Cerebral cortex (tissue), 2 donors: ENCODE measurements around a stretch of chr4.

GRCh38 chr4:1815448-1815927 lies 22.4 kb downstream of the FGFR3 start:
- PRO-cap, 2 experiments = no peak in any of the 2 experiments

- PRO-cap, 2 experiments = peak in 1 of 2 experiments; most common plus-strand start chr4:1841646 (in 1)
Observed at GRCh38 chr4:1841507-1841773, 14.5 kb downstream of the LETM1 start.

GRCh38 chr4:1869943-1870365 lies 1.2 kb upstream of the NSD2 start:
- PRO-cap, 2 experiments = no peak in any of the 2 experiments

DNA sequence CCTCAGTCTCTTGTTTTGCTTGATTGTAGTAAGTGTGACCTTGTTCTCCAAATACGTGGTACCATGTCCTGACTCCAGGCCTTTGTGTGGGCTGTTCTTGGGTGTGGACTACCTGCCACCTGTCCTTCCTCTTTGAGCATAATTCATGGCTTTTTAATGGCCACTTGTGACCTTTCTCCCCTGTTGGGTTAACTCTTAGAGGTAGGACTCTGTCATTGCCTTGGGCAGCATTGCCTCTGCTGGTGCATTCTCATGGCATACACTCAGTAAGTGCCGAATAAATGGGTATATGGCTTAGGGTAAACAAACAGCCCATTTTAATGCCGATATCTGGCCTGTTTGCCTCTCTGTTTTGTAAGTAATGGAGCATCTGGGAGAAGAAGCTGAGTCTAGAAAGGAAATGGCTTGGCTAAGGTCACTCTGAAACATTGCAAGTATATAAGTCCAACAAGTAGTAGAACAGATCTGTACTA lies 3.1 kb downstream of the NSD2 start:
- PRO-cap, 2 experiments = no peak in any of the 2 experiments

DNA sequence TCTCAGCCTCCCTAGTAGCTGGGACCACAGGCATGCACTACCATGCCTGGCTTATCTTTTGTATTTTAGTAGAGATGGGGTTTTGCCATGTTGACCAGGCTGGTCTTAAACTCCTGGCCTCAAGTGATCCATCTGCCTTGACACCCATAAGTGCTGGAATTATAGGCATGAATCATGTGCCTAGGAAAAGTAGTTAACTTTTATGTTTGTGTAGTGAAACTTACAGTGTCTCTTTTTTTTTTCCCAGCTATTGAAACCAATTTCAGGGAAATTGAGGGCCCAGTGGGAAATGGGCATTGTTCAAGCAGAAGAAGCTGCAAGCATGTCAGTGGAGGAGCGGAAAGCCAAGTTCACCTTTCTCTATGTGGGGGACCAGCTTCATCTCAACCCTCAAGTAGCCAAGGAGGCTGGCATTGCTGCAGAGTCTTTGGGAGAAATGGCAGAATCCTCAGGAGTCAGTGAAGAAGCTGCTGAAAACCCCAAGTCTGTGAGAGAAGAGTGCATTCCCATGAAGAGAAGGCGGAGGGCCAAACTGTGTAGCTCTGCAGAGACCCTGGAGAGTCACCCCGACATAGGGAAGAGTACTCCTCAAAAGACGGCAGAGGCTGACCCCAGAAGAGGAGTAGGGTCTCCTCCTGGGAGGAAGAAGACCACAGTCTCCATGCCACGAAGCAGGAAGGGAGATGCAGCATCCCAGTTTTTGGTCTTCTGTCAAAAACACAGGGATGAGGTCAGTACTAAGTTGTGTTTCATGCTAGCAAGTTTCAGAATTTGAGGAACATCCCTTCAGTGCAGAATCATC lies 46.9 kb downstream of the NSD2 start:
- PRO-cap, 2 experiments = no peak in any of the 2 experiments

GRCh38 chr4:1987255-1988304 lies 21.2 kb downstream of the NELFA start:
- PRO-cap, 2 experiments = no peak in any of the 2 experiments

- PRO-cap, 2 experiments = no peak in any of the 2 experiments
Observed at GRCh38 chr4:2201143-2201515, 40.8 kb downstream of the HAUS3 start.

GRCh38 chr4:2261655-2261898 lies 332 bp downstream of the MXD4 start:
- PRO-cap, 2 experiments = no peak in any of the 2 experiments

- PRO-cap, 2 experiments = no peak in any of the 2 experiments
Observed at GRCh38 chr4:2296431-2297338, 34.8 kb upstream of the MXD4 start.

- PRO-cap, 2 experiments = peak in 1 of 2 experiments; most common plus-strand start chr4:2413285 (in 1); most common minus-strand start chr4:2413329 (in 1)
Observed at GRCh38 chr4:2412862-2413754, 5.3 kb downstream of the ZFYVE28 start.

DNA sequence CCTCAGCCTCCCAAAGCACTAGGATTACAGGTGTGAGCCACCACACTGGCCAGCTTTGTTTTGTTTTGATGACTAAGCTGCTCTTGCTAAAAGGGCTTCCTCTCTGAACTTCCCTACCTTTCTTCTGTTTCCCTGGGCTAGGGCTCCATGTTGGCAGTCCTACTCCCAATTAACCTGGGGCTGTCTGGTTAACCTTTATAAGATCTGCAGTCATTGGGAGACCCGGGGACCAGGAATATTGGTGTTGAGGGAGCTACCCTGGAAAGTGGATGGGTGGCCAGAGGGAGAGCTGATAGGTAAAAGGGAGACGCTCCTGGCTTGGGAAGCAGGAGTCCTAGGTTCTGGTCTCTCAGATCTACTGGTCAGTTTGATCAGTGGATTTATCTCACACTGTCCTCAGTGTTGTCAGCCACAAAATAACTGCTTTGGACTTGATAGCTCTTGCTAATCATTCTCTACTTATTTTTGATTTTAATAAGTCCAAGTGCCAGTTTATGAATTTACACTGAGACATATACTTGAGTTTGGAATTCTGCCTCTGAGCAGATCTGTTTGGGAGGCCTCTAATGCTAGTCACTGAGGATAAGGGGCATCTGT lies 33.2 kb upstream of the FAM193A start:
- PRO-cap, 2 experiments = no peak in any of the 2 experiments

GRCh38 chr4:2534782-2535236 lies 1.6 kb upstream of the FAM193A start:
- PRO-cap, 2 experiments = no peak in any of the 2 experiments

DNA sequence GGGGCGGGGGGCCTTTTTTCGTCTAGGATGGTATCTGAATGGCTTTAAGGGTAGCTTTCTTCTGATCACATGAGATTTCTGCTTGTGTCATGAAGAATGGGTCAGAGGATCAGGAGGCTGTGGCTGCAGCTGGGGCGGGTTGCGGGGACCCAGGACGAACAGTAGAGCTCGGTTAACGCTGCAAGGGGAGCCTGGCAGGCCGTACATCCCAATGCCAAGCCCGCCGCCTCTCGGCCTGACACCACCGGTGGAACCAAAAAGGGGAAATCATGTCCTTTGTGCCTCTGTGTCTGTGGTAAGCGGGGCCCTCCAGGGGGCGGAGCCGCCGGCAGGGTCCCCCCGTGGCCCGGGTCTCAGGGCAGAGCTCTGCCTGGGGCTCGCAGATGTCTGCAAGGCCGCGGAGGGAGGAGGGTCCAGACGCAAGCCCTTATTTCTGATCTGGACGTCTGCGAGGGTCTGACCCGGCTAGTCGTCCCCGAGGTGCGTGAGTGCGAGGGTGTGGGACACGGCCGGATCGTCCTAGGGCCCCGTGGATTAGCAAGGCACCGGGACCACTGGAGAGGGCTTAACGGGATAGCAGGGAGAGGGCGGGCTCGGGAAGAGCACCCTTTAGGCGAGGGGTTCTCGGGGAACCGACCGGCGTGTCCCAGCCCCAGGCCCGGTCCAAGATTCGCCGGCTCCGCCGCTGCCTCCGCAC lies 1.1 kb upstream of the FAM193A start:
- PRO-cap, 2 experiments = peak in 1 of 2 experiments; most common plus-strand start position 164 of the sequence (in 1)

GRCh38 chr4:2761503-2762023 lies 5.4 kb upstream of the TNIP2 start:
- PRO-cap, 2 experiments = no peak in any of the 2 experiments

DNA sequence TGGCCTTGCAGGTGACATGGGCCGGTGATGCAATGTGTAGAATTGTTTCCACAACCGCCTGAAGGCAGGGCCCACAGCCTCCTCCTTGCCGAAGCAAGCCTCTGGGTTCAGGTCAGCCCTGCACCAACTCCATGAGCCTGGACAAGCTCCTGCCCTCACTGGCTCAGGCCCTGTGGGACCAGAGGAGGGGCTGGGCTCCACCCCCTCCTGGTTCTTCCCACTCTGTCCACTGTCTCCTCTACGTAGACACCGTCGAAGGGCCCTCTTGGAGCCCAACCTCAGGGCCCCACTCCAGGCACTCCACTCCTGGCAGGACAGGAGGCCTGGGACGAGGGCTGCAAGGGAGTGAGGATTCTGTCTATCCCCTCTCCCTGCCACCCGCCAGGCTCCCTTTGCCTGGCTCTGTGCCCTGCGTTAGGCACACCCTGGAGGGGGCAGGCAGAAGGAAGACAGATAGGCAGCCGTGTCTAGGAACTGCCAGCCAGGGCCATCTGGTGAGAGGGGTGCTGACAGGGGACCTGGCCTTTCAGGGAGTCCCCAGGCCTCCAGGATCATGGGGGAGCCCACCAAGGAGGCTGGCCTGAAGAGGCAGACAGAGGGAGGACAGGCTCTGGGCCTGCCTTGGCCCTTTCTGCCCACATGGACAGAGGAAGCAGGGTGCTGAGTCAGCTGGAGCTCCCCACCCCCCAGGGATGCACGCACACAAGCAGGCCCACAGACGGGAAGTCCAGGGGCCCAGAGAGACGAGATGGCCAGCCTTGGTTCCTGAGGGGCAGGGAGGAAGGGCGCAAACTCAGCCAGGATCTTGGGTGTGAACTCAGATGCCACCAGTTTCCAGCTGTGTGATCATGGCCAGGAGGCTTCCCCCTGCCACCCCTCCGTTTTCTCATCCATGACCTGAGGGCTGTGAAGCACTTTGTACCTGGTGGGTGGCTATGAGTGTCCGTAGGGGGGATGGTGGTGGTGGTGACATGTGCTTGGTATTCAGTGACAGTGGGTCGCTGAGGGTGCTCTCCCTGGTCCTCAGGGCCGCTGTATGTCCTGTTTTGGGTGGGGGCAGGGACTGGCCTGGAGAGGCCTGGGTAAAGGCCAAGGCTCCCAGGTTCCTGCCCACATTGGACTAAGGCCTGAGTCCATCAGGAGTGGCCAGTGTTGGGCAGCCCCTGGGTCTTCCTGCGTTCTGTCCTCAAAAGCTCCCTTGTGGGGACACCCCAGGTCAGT lies 1.7 kb downstream of the SH3BP2 start:
- PRO-cap, 2 experiments = peak in 1 of 2 experiments; most common plus-strand start position 717 of the sequence (in 1); most common minus-strand start position 633 of the sequence (in 1)

GRCh38 chr4:2798338-2799237 lies 5.7 kb downstream of the SH3BP2 start:
- PRO-cap, 2 experiments = peak in 1 of 2 experiments; most common plus-strand start chr4:2798594 (in 1)

- PRO-cap, 2 experiments = no peak in any of the 2 experiments
Observed at GRCh38 chr4:2860545-2861317, 17.1 kb downstream of the ADD1 start.

GRCh38 chr4:2894477-2894914 lies 40.1 kb downstream of the MFSD10 start:
- PRO-cap, 2 experiments = no peak in any of the 2 experiments

DNA sequence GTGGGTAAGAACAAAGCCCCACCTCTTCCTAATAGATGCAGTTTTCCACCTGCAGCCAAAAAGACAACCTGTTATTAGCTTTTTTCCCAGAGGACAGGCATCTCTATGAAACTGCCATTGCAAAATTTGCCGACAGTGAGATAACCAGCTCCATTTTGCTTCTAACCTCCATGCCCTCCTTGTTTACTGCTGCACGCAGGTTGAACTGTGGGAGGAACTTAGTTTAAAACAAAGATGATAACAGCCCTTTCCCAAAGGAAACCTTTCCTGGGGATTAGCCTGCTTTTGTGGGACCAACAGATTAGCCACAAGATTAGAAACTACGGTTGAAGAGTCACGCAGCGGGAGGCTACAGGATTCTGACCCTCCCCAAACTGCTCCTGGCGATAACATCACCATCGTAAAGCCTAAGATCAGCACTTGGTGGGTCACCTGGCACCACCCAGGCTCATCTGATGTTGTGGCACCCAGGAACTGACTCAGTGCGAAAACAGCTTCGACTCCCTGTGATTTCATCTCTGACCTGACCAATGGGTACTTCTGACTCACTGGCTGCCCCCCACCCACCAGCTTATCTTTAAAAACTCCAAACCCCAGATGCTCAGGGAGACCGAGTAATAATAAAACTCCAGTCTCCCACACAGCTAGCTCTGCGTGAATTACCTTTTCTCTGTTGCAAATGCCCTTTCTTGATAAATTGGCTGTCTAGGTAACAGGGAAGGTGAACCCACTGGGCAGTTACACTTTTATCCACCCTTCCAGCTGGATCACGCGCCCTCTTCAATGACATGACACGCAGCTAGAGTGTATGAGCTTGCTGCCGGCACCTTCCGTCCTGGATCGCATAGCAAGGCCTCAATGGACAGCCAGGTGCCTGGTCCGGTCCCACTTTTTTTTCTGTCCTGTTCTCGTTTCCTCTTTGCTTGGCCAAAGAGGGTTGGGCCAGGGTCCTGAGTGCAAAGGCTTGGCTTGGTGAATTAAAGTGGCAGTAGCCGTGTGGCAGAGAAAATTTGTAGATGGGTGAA lies 1.4 kb upstream of the MFSD10 start:
- PRO-cap, 2 experiments = peak in 1 of 2 experiments; most common plus-strand start position 40 of the sequence (in 1); most common minus-strand start position 454 of the sequence (in 1)

GRCh38 chr4:2936757-2937663 lies 2.4 kb upstream of the MFSD10 start:
- PRO-cap, 2 experiments = peak in 1 of 2 experiments; most common plus-strand start chr4:2937091 (in 1); most common minus-strand start chr4:2936993 (in 1)